ENCODE results near the genes KANSL1 and NSF.

- PRO-cap: no peak
Observed at GRCh38 chr17:45228716-45229682, 7.3 kb downstream of the FMNL1 start.

GRCh38 chr17:45318869-45319947 lies 2.4 kb upstream of the MAP3K14 start:
- PRO-cap: no peak

DNA sequence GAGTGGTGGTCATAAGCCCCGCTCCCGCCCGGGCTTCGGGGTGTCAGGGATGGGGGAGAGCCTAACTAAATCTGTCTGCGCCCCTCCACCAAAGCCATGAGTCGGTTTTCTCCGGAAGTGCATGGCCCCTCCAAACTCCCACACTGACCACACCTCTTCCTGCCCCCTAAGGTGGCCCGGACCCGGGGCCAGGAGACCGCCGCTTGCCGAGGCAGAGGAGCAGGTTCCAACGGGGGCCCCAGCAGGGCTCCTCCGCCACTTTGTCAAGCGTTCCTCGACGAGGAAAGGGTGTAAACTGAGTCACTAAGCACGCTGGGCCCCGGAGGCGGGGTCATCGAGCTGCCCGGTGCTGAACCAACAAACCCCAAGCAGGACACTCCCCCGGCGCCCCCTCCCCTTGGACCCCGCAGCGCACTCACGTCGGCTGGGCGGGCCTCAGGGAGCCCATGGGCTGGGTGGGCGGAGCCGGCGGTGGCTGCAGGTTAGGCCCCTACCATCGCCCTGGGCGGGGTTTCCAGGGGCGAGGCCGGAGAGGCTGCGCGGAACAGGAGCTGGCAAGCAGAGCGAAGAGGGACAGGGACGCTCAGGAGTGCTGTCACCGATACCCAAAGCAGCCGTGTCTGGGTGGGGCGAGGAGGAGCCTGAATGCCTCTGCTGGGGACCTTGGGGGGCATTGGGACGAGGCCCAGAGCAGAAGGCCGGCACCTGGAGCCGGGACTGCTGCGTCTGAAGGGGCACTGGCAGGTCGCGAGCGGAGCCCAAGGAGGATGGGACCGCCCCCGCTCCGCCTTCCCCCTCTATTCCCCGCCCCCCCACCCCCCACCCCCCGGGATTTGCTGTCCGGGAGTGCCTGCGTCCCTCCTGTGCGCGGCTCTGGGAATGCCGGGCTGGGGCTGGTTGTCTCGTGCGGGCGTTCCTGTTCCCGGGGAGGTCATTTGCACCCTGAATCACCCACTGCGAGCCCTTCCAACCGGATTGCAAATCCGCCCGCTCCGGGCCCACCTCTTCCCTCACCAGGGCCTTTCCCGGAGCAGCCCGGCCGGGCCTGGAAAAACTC lies 1.1 kb downstream of the ARHGAP27 start:
- PRO-cap: no peak

DNA sequence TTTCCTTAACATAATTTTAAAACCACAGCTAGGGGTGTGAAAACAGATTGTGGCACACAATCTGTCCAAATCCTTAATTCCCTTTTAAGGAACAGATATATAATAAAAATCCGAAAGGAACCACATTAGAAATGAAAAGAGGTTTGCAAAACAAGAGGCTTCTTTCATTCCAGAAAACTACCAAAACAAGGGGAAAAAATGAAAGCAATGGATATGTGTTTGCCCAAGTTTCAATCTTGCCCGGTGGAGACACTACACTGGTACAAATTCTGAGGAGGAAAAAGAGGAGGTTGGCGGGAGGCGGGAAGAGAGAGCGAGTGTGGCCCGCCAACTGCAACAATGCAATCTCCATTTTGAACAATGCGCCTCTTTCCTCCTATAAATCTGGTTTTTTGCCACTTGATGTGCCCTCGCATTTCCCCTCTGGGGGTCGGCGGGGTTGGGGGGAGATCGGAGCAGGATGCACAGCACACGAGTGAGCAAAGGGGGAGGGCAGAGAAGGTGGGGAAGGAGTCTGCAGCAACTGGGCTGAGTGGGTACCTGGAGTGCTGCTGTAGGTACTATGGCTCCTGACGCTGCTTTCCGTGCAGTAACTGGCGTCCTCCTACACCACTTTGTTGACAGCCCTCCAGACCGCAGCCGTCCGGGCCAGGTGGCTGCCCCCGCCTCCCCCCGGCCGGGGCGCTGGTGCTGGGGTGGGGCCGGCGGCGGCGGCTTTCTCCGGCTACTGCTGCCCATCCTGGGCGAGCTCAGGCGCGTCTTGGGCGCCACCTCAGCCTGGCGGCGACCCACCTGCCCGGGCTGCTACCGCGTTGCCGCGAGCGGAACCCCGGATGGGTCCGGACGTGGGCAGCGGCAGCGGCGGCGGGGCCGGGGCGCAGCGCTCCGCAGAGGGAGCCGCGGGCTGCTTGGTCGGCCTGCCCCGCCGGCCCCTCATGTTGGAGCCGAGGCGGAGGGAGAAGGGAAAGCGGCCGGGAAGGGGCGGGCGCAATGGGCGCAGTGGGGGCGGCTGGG lies 93.8 kb upstream of the PLEKHM1 start:
- PRO-cap: no peak

- PRO-cap: no peak
Observed at GRCh38 chr17:46027025-46027570, 28.0 kb downstream of the STH start.

GRCh38 chr17:46039520-46039842 lies 40.4 kb downstream of the STH start:
- PRO-cap: no peak

- PRO-cap: no peak
Observed at GRCh38 chr17:46044800-46045602, 46.0 kb downstream of the STH start.

- PRO-cap: no peak
Observed at GRCh38 chr17:46072971-46073435, 74.0 kb downstream of the STH start.

DNA sequence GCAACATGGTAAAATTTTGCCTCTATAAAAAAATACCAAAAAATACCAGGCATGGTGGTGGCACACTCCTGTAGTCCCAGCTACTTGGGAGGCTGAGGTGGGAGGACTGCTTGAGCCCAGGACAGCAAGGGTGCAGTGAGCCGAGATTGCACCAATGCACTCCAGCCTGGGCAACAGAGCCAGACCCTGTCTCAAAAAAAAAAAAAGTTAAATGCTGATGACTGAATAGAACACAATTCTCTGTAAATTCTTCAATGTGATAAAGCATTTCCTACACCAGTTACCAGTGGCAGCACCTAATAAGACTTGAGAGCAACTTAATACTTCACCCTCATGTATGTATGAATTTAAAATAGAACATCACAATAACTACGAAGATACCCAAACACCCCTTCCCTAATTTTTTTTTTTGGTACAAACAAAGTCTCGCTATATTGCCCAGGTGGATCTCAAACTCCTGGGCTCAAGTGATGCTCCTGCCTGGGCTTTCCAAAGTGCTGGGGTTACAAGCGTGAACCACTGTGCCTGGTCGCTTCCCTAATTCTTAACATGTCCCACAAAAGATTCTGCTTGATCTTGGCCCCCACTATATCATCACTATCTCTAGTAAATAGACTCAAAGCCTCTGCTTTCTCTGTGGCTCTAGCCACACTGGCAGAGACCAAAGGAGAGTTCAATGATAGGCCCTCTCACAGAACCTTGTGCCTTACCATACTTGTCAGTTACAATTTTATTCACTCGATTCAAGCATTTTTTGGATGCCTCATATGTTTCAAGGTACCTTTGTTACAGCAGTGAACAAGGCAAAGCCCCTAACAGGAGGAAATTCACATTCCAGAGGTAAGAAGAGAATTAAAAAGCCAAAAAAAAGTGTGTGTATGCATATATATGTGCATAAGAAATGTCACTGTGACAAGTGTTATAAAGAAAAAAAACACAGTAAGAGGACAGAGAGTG lies 65.4 kb downstream of the KANSL1 start:
- PRO-cap: no peak

GRCh38 chr17:46136799-46137702 lies 56.2 kb downstream of the KANSL1 start:
- PRO-cap: no peak

GRCh38 chr17:46191157-46192202 lies 1.7 kb downstream of the KANSL1 start:
- PRO-cap: no peak

DNA sequence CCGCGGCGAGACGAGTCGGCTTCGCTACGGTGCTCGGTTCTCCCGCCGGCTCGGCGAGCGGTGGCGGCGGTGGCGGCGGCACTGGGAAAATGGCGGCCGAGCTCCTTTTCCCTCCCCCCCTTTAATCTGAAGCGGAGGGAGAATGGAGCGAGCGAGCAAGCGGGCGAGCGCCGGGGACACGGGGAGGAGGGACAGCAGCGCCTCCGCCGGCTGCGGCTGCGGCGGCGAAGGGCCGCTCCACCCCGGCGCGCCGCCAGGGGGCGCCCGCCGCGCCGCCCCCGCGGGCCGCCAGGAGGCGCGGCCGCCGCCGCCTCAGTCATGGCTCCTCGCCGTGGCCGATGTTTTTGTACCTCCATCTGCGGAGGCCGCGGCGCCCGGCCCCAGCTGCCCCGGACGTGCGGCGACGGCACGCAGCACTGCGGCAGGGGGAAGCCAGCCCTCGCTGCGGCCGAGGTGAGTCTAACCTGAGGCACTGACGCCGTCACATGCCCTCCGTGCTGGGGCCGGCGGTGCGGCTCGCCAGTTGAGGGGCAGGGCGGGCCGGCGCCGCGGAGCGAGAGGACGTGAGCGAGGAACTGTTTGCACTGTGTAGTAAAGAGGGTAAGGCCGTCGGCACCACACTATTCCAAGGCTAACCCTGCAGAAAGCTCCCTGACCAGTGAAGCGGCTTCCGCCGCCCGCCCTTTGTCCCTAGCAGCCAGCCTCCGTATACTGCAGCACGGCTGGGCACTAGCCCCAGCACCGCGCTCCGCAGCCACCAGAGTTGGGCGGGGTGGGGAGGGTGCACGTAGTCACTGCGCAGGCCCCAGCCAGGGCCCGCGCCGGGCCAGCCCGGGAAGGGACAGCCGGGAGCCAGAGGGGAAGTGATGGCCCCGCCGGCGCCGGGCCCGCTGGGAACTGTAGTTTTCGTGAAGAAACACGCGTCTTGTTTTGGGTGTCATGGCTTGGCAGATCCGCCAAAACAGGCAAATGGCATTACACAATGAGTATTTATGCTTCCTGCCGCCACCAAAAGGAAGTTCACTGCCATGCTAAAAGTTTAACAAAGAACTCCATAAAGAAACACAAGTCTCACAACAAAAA lies at the start of gene KANSL1:
KANSL1 (minus strand) TSS at position 144 of the 1,083 bp plus-strand sequence.
- PRO-cap: bidirectional peak, plus-strand start at position 307 of the sequence, minus-strand start at position 123 of the sequence; bidirectional peak, plus-strand start at position 1,008 of the sequence, minus-strand start at position 759 of the sequence

- PRO-cap: no peak
Observed at GRCh38 chr17:46291061-46291540, 3.8 kb upstream of the LRRC37A start.

DNA sequence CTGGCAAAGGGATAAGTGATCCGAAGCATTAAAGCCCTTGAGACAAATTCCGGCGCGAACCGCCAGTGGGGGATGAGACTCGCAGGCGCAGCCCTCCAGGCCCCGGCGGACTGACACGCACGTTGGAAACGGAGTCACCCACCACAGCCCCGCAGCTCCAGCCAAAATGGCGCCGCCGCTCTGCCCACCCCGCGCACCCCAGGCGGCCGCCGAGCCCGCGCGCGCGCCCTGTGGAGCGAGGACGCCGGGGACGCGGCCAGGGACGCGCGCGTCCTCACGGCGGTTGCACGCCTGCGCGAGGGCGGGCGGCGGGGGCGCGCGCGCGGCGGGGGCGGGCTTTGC lies at the start of gene NSF:
NSF (plus strand) TSS at position 279 of the 342 bp plus-strand sequence.
- PRO-cap: no peak

DNA sequence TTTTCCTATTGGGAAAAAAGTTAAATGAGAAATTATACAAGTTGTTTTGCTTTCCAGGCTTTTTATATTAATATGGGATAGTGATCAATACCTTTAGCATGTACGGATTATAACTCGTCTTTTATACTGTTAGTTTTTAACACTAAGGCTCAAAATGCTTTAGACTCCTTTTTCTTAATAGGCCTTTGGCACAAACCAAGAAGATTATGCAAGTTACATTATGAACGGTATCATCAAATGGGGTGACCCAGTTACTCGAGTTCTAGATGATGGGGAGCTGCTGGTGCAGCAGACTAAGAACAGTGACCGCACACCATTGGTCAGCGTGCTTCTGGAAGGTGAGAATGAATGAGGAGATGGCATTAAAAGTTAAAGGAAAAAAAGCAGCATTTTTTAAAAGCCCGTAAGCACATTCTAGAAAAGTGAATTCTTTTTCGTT lies 107.7 kb downstream of the WNT3 start:
- PRO-cap: no peak

DNA sequence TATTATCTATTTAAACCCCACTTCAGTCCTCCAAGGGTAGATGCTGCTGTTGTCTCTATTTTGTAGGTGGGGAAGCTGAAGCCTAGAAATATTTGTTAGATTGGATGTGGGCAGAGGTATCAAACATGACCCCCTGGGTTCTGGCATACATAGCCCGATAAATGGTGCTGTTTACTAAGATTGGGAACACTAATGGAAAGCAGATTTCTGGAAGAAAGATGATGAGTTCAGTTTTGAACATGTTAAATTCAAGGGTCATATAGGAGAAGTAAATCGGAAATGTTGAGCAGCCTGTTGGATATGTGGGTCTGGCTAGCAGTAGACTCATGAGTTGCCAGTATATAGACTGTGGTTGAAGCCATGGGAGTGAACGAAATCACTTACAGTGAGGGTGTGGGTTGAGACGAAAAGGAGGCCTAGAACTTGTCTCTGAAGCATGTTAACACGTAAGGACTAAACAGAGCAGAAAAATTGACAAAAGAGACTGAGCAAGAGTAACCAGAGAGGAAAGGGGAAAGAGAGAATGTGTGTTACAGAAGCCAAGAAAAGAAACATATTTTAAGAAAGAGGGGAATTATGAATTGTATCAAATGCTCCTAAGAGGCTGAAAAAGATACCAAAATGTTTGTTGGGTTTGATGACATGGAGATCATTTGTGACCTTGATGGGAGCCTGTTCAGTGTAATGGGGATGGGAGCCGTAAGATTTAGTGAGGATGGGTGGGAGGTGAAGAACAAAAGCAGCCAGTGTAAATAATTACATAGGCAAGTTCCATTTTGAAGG lies 106.0 kb downstream of the WNT3 start:
- PRO-cap: no peak

GRCh38 chr17:46756435-46757287 lies 61.8 kb downstream of the WNT3 start:
- PRO-cap: no peak

DNA sequence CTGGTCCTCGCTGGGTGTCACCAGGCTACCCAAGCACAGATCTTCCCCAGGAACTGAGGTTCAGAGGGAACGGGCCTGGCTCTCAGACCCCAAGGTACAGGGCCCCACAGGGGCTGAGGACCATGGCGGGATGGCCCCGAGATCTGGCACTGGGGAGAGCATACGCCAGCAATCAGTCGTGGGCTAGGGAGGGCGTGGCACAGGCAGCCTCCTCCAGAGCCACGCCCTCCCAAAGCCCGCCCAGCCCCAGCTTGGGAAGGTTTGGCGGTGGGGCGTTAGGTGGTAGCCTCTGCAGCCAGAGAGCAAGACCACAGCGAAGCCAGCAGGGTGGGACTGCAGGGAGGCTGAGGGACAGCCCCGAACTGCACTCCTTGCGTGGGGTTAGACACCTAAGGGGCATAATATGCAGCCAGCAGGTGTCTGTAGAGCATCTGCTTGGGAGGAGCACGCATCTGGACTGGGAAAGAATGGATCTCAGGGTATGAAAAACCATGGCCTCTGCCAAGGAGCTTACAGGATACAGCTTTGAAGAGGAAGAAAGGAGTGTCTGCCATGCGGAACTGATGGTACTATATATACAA lies 11.6 kb downstream of the WNT9B start:
- PRO-cap: no peak

DNA sequence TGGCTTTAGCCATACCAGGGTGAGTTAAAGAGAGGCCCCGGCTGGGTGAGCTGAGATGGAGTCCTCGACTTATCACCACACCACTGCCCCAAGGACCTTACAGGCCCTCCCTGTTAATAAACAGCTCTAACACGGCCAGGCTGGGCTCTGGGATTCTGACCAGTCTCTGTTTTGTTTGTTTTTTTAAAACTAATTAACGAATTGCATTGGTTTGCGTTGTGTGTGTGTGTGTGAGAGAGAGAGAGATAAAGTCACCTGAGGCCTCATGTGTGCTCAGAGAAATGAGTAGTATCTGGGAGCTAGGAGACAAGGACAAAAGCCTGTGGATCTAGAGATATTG lies 14.3 kb downstream of the MYL4 start:
- PRO-cap: no peak

DNA sequence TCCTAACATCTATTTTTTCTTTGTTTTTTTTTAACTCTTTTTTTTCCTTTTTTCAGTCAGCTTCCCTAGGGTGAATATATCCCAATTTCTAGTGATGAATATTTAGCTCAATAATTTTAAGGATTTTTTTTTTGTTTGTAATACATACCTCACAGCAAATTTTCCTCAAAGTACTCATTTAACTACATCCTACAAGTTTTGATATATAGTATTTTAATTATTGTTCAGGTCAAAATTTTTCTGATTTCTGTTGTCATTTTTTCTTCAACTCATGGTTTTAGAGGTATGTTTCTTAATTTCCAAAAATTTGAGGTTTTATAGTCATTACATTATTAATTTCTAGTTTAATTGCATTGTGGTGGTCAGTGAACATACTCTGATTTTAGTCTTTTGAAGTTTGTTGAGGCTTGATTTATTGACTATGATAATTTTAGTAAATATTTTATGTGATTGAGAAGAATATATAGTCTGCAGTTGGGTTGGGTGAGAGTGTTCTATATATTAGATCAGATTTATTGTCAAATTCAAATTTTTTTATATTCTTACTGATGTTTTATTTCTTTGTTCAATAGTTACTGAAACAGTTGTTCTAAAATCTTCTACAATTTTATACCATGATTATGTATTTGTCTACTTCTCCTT lies 99.5 kb upstream of the NPEPPS start:
- PRO-cap: no peak